Cerebellum (tissue), 5 donors: ENCODE measurements around a stretch of chr12.

GRCh38 chr12:11892689-11893792 lies 177.7 kb upstream of the BCL2L14 start:
- PRO-cap, 3 experiments = no peak in any of the 3 experiments
- RAMPAGE, long total RNA = no peak

GRCh38 chr12:11944009-11944255 lies 126.8 kb upstream of the BCL2L14 start:
- PRO-cap, 3 experiments = no peak in any of the 3 experiments
- RAMPAGE, long total RNA = no peak

DNA sequence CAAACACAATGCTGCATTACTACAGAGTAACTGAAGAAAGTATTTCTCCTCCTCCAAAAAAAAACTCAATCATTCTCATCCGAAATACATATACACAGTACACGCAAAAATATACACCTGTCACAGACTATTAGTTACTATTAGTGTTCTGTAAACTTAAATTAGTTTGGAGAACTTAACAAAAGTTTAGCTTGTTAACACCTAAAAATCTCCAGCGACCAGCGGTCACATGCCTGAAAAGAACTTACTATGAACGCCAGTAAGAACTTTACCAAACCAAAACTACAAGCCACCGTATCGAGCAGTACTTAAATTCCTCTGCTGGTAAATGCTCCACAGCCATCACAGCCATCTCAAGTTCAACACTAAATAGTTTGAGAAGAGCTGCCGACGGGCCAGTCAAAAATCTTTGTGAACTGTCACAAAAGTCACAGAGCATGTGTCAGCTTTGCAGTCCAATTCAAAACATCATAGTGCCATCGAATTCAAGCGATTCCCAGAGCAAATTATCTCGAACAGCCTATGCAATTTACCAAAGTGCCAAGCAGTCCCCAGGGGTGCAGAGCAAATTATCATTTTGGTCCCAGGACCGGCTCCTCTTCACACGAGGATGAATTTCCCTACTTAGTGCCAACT lies 1.4 kb downstream of the LRP6 start:
- PRO-cap, 3 experiments = no peak in any of the 3 experiments
- RAMPAGE, long total RNA = no peak

DNA sequence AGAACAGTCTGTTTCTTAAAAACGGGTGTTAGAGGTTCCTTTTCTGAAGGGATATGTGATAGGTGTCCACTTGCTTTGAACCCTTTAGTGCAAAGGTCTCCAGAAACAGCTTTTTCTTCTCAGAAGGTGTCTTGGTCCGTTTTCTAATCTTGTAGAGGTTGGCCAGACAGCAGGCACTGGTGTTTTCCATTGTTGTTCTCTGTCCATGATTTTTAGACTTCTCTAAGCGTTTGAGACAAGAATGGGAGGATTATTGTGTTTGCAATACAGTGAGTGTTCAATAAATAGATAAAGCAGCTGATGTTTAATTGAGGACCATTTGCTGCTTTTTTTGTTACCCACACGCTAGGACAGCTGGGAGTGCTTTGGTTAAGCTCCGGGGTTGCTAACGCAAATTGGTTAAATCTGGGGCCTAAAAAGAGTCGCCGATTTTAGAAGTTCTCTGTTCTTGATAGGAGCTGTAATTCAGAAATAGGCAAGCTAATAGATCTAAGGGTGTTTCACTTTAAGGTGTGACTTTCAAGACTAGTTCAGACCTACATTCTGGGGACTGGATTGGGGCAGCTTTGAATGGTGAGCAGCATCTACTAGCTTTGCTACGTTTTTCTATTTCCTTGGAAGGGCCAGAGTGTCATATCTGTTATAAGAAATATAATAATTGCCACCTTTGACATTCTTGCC lies 1.1 kb downstream of the BORCS5 start:
- PRO-cap, 3 experiments = no peak in any of the 3 experiments
- RAMPAGE, long total RNA = no peak

DNA sequence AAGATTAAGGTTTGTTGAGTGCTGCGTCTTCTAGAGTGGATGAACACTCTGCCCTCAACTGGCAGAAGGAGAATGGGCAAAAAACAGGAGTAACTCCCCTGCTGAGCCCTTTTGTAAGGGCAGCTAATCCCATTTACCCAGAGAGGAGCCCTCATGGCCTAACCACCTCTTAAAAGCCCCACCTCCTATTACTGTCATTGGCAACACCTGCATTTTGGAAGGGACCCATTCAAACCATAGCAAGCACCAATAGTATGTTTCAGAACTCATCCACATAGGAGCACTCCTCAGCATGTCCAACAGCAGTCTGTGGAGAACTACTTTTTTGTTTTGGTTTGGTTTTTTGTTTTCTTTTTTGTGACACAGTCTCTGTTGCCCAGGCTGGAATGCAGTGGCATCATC lies 47.5 kb downstream of the BORCS5 start:
- PRO-cap, 3 experiments = no peak in any of the 3 experiments
- RAMPAGE, long total RNA = no peak

DNA sequence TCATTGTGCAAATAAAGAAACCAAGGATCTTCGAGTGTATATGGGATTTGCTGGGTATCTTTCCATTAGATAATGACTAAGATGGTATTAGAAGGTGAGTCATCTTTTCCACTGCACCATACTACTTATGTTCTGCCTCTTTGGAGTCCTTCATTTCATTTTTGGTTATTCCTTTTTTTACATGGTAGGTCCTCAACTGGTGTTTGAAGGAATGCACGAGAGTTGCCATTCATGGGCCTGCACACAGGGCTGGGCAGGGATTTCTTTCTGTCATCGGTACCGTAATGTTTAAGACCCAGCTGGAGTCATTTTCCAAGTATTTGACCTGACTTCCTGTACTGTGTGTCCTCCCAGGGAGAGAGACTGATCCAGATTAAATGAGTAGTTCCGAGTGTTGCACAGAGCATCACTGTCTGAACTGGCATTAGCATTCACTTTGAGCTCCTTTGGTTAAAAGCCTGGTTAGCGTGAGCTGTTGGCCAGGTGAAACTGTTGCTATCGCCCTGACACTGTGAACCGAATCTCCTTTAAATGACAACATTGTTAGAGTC lies 85.8 kb downstream of the BORCS5 start:
- PRO-cap, 3 experiments = no peak in any of the 3 experiments
- RAMPAGE, long total RNA = no peak

- PRO-cap, 3 experiments = no peak in any of the 3 experiments
- RAMPAGE, long total RNA = no peak
Observed at GRCh38 chr12:12450842-12451260, 94.0 kb downstream of the BORCS5 start.

- PRO-cap, 3 experiments = no peak in any of the 3 experiments
- RAMPAGE, long total RNA = no peak
Observed at GRCh38 chr12:12474326-12475449, 88.0 kb downstream of the DUSP16 start.

DNA sequence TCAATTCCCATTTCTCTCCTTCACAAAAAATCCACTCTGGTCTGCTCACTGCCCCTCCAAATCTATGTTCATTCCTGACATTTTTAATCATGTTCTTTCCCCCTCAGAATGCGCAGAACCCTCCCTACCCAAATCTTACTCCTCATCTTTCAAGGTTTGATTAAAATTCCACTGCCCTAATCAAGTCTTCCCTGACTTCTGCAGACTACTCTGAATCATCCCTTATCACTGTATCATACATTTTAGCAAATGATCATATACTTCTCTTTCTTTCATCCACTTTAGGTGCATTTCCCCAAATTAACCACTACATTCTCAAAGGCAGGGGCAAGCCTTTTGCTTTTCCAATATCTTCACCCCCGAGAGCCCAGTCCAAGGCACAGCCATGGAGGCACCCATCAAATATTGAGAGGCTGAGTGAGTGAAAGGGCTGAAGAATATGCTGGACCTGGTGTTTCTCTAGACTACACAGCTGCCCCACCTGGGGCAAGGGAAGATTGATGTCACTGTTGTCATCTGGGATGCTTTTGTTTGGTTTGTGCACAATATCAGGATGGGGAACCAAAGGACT lies 51.2 kb downstream of the DUSP16 start:
- PRO-cap, 3 experiments = no peak in any of the 3 experiments
- RAMPAGE, long total RNA = no peak

DNA sequence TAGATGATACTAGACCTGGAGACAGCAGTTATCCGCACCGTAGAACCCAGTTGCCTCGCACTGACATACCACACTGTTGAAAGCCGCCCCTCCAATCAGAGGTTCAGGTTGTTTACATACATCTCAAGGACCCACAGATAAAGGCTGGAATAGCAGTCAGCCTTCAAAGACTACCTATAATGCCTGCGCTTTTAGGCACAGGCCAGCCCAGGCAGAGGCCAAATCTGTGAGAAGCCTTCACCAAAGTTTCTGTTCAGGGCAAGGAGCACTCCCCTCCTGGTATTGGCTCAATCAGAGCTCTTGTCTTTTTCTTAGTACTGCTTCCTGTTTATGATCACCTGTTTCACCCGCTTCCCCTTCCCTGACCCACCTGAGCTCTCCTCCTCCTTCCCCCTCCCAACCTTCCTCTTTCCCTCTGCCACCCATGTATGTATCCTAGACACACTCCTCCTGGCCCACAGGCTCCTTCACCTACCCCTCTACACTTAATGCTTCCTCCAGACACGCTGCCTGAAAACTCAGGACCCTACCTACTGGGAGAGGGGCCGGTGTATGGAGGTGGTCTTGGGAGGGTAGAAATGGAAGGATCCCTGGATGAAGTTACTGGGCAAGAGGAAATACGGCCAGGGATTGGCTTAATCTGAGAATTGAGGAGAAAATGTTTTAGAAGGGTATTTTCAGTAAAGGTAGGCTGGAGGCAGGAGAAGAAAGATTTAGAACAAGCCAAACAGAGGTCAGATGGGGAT lies 34.7 kb downstream of the DUSP16 start:
- PRO-cap, 3 experiments = no peak in any of the 3 experiments
- RAMPAGE, long total RNA = no peak

DNA sequence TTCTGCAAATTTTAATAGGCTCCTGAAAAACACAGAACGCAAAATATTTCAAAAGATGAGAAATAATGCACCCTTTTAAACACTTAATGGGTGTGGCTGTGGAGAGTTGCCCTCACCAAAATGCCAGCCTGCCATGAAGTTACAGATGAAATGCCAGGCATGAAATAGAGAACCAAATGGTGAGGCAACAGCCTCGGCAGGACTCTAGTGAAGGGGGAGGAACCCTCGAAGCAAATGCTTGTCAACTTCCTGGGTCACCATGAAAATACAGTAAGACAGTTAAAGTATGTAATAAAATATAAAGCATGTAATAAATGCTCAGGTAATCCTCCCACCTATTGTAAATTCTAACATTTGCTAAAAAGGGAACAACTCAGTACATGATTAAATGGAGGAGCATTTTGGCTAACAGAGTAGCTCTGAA lies 24.1 kb downstream of the DUSP16 start:
- PRO-cap, 3 experiments = no peak in any of the 3 experiments
- RAMPAGE, long total RNA = no peak

DNA sequence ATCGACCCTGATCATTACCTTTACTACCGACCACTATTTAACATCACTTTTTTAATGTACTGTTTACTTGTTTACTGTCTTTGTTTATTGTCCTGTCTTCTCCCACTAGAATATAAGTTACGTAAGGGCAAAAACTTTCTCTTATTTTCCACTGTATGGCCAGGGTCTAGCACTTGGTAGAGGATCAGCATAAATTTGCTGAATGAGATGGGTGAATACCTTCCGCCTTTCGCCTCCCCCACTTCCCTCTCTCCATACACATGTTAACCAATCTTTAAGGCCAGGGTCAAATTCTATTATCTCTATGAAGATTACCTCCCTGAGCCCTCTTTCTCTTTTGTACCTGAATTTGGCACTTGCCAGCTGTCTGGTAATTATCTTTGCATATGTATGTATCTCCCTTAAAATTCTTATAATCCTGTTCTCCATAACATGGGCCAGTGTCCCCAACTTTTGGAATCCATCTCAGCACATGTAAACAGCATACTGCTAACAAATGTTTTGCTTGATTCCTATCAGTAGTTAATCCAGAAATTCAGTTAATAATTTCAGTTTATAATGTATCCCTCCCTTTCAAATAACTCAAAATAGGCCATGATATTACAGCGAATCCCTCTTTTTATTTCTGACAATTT lies 4.9 kb downstream of the DUSP16 start:
- PRO-cap, 3 experiments = no peak in any of the 3 experiments
- RAMPAGE, long total RNA = no peak

DNA sequence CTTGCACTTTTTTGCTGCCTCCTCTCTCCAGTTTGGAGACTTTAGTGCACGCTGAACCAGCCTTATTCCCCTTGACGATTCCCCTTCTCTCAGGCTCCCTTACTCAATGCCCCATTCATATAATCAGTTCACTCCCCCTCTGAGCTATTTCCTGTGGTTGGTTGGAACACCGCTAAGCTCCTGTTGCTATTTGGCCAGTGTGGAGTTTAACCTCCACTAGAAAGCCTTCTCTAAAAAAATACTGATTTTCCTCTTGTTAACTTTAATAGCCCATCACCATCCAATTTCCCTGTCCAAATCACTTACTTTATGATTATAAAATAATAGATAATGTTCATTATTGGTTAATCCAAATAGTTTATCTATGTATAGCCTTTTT lies 806 bp downstream of the CREBL2 start:
- PRO-cap, 3 experiments = peak in 3 of 3 experiments; most common plus-strand start position 183 of the sequence (in 1); most common minus-strand start position 91 of the sequence (in 3)
- RAMPAGE, long total RNA = no peak

DNA sequence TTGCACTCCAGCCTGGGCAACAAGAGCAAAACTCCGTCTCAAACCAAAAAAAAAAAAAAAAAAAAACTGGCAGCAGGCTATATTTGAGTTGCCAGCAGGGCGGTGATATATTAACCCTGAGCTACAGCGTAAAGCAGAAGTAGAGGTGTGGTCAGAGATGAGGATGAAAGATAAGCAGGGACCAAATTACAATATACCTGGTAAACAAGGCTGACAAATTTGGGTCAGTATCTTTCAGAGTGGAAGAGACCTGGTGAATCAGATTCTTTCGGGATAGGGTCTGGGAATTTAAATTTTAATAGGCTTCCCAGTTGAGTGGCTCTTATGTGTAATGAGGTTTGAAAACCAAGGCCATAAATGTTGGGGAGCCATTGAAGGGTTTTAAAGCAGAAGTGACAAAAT lies 9.8 kb downstream of the CREBL2 start:
- PRO-cap, 3 experiments = no peak in any of the 3 experiments
- RAMPAGE, long total RNA = no peak

- PRO-cap, 3 experiments = peak in 3 of 3 experiments; most common plus-strand start chr12:12684513 (in 1); most common minus-strand start chr12:12684612 (in 2)
- RAMPAGE, long total RNA = start-site peak on the minus strand at chr12:12684476-12684567, 86 and 141 reads in 2 replicates
Observed at GRCh38 chr12:12684240-12685190, 11.5 kb downstream of the GPR19 start.

- PRO-cap, 3 experiments = no peak in any of the 3 experiments
- RAMPAGE, long total RNA = no peak
Observed at GRCh38 chr12:12716624-12716667, 722 bp upstream of the CDKN1B start.

DNA sequence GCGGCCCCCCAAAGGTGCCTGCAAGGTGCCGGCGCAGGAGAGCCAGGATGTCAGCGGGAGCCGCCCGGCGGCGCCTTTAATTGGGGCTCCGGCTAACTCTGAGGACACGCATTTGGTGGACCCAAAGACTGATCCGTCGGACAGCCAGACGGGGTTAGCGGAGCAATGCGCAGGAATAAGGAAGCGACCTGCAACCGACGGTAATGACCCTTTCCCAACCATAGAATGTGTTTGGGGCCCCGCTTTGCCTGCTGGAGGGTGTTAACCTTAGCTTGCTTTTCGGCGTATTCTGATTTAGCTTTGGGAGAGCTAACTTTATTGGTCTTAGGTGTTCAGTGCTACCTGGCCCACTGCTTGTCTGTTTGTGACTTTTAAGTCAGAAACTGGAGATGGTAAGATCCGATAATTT lies 951 bp downstream of the CDKN1B start:
- PRO-cap, 3 experiments = no peak in any of the 3 experiments
- RAMPAGE, long total RNA = no peak

DNA sequence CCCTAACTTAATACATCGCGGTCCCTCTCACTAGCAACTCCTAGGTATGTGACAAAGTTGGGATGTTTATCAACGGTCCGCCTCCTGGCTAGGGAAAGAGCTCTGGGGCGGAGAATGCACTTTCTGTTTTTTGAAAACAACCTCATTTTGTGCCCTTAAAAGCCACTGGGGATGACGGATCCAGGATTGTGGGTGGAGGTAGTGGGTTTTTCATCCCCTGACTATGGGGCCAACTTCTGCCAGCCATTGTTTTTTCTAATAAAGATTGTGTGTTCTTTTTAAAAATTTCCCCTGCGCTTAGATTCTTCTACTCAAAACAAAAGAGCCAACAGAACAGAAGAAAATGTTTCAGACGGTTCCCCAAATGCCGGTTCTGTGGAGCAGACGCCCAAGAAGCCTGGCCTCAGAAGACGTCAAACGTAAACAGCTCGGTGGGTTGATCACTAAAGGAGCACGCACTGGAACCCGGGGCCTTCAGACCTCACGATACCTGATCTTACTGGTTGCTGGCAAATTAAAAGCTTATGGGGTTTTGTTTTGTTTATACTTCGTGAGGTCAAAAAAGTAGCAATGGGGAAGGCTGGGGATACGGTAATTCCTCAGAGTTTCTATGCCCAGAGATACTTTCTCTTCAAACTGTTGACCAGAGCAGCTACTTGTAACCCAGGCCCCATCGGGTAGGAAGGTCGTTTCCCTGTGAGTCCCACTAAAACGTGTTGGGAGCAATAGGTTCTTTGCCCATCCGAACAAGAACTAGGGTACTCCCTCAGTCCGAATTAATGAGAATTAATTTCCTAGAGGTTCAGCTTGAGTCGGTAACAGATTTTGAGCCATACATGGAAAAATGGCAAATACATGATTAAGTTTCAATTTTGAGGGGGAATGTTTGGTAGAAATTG lies 1.6 kb downstream of the CDKN1B start:
- PRO-cap, 3 experiments = no peak in any of the 3 experiments
- RAMPAGE, long total RNA = no peak

DNA sequence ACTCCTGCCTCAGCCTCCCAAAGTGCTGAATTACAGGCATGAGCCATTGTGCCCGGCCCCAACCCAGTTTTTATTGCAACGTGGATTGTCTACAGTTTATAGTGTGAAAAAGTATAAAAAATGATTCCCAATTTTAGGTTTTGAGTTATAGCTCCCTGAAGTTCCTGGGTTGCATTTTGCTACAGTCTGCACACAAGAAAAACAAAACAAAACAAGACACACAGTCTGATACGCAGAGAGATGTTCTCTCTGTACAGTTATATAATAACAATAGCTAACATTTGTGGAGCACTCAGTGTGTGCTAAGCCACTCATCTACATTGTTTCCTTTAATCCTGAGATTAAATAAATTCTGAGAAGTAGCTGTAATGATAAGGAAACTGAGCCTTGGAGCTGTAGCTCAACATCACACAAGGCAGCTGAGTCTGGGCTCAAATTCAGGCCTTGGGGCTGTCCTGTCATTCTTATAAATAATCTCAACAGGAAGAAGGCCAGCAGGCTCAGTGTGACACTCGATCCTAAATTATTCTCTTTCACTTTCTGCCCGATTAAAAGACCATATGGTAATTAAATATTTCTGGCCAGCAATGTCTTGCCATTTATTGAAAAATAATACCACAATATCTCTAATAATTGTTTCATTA lies 24.4 kb downstream of the CDKN1B start:
- PRO-cap, 3 experiments = no peak in any of the 3 experiments
- RAMPAGE, long total RNA = no peak

GRCh38 chr12:12839741-12840492 lies 26.8 kb downstream of the DDX47 start:
- PRO-cap, 3 experiments = no peak in any of the 3 experiments
- RAMPAGE, long total RNA = no peak